Helper T cell (primary cell): Measurements from ENCODE around the genes UBE2E3 and PPP1R1C.

DNA sequence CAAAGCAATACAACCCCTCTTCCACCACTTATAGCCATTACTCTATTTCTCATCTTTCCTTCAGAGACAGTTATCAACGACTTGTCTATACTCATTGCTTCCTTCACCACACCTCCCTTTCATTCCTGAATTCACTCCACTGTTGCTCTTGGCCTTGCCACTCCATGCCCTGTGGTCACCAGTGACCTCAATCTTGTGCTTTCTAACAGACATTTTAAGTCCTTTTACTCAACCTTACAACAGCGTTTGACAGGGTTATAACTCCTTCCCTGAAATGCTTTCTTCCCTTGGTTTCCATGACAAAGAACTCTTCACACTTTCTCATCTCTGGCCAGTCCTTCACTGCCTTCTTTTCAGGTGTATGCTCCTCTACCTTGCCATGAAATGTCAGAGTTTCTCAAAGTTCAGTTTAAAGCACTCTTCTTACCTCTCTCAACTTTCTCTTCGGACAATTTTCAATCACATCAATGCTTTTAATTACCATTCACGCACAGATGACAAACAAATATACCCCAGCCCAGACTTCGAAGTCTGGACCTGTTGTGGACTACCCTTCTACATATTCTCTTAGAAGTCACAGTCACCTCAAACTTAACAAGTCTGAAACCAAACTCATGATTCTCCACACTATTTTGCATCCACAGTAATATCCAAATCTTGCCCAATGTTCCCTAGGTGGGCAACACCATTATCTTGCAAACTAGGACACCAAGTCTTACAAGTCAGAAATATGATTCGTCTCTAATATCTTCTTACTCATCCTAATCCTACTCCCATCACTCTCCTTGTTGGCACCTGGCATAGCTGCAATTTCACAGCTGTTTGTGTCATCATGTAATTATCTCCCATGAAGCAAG is 90.9 kb upstream of the CCDC141 start:
- PRO-cap, 2 experiments, result no peak in any of the 2 experiments

- PRO-cap, 2 experiments, result no peak in any of the 2 experiments
These were observed 93.5 kb upstream of the CCDC141 start for GRCh38 chr2:179143377-179143907.

- PRO-cap, 2 experiments, result no peak in any of the 2 experiments
These were observed 10.1 kb upstream of the SESTD1 start for GRCh38 chr2:179274747-179275188.

DNA sequence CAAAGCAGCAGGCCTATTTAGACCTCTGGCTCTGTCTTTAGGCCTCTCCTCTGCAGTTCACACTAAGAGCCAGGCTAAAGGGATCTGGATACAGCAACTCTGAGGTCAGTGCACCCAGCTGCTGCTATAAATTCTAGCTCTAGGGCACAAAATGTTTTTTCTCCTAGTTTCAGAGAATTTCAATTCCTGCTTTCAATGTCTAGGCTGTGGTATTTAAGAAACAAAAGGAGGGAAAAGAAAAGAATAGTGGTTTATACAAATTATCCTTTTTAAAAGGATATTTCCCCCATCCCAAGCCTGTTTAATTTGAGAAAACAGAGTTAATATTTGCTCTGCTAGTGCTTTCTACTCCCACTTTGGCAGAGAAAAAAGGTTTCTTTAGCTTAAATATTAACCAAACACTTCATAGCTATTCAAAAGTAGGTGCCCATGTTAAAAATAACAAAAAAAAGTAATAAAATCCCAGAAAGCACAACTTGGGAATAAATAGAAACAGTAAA is 293.6 kb upstream of the SESTD1 start:
- PRO-cap, 2 experiments, result no peak in any of the 2 experiments

GRCh38 chr2:180222629-180222967 is 215.5 kb upstream of the CWC22 start:
- PRO-cap, 2 experiments, result no peak in any of the 2 experiments

DNA sequence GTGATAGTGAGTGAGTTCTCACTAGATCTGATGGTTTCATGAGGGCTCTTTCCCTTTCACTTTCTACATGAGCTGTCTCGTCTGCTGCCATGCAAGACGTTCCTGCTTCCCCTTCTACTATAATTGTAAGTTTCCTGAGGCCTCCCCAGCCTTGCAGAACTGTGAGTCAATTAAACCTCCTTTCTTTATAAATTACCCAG is 42.9 kb upstream of the UBE2E3 start:
- PRO-cap, 2 experiments, result peak in 1 of 2 experiments; most common plus-strand start position 59 of the sequence (in 1)

GRCh38 chr2:180979375-180979907 is 964 bp upstream of the UBE2E3 start:
- PRO-cap, 2 experiments, result no peak in any of the 2 experiments

GRCh38 chr2:180979908-180981034 is at the start of gene UBE2E3:
TSS of gene UBE2E3 (plus strand) at chr2:180980605.
- PRO-cap, 2 experiments, result peak in 2 of 2 experiments; most common plus-strand start chr2:180980363 (in 2); most common minus-strand start chr2:180980189 (in 2)

- PRO-cap, 2 experiments, result no peak in any of the 2 experiments
These were observed 845 bp downstream of the UBE2E3 start for GRCh38 chr2:180981277-180981623.

DNA sequence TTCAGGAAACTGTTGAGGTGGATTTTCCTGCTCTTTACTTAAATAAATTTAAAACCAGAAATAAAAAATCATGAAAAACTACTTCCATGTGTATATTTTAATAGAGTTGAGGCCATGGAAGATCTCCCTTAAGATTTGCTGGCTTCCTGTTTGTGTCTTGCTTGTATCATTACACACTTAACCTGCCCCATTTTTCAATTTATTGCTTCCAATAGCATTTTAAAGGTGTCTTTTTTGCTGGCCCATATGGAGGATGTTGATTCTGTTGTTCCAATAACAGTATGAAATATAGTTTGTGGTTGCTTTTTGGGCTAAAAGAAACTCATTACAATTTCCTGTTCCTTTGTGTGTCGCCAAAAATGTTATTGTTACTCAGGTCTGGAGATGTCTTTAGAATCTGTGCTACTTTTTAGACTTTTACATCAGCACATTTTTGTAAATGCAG is 234.0 kb upstream of the ITGA4 start:
- PRO-cap, 2 experiments, result peak in 1 of 2 experiments; most common plus-strand start position 356 of the sequence (in 1); most common minus-strand start position 154 of the sequence (in 1)

DNA sequence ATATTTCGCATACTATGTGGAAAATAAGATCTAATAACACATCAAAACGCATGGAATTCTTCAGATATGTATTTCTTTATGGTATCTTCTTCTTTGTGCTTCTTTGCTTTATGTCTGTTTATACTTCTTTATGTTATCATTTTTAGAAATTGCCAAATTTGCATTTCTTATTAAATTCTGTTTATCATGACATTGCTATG is 75.8 kb upstream of the ITGA4 start:
- PRO-cap, 2 experiments, result no peak in any of the 2 experiments

DNA sequence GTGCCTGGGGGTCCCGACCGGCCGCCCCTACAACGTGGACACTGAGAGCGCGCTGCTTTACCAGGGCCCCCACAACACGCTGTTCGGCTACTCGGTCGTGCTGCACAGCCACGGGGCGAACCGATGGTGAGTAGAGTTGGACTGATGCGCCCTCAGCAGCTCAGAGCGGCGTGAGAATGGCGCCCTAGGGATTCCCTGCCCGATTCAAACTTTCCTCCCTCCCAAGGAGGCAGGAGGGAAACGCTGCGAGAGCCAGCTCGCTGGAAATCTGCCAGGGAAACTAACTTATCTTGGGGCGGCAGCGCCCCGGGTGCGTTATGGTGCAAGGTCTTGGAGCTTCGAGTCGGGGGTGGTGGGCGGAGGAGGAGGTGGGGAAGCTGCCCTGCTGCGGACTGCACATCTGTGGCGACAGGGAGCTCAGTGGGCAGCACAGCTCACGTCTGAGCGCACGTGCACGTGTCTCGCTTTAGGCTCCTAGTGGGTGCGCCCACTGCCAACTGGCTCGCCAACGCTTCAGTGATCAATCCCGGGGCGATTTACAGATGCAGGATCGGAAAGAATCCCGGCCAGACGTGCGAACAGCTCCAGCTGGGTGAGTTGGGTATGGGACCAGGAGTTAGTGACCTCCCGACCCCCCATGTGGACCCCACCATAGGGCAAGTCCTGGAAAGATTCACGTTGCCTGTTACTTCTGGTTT is 689 bp downstream of the ITGA4 start:
- PRO-cap, 2 experiments, result peak in 2 of 2 experiments; most common plus-strand start position 341 of the sequence (in 1); most common minus-strand start position 94 of the sequence (in 1)

- PRO-cap, 2 experiments, result no peak in any of the 2 experiments
These were observed 2.3 kb downstream of the ITGA4 start for GRCh38 chr2:181459544-181459819.

GRCh38 chr2:181893002-181893582 is 1.6 kb downstream of the ITPRID2 start:
- PRO-cap, 2 experiments, result peak in 1 of 2 experiments; most common minus-strand start chr2:181893193 (in 1)

DNA sequence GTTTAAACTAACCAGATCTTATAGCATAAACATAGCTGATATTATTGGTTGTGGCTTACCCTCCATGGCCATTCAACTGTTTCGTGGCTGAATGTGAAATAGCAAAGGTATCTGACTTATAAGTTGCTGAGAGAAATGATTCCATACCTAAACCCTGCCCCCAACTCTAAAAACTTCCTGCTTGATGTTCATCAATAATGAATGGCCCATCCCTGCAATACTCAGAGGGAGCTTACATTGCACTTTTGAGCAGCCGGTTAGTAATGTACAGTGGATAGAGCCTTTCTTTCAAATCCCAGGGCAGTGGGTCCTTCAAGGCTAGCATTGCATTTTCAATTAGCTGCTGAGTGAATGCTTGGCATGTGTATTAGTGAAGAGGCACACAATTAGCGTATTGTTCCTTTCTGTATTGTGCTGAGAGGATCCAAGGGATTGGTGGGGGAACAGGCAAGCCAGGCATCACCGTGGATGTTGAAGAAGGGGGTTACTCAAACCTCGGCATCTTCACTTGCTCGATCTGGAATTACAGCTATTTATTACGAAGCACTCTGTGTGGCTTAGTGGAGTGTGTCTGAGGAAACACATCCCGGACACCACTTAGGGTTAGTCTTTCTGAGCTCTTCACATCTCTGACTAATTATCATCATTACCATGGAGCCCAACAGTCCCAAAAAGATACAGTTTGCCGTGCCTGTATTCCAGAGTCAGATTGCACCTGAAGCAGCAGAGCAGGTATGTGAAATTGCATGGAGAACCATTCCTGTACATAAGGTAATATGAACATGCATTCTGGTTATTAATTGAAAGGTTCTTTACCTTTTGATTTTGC is at the start of gene PPP1R1C:
Gene PPP1R1C, plus strand, starts transcription at position 394 of the 829 bp plus-strand sequence.
- PRO-cap, 2 experiments, result no peak in any of the 2 experiments

DNA sequence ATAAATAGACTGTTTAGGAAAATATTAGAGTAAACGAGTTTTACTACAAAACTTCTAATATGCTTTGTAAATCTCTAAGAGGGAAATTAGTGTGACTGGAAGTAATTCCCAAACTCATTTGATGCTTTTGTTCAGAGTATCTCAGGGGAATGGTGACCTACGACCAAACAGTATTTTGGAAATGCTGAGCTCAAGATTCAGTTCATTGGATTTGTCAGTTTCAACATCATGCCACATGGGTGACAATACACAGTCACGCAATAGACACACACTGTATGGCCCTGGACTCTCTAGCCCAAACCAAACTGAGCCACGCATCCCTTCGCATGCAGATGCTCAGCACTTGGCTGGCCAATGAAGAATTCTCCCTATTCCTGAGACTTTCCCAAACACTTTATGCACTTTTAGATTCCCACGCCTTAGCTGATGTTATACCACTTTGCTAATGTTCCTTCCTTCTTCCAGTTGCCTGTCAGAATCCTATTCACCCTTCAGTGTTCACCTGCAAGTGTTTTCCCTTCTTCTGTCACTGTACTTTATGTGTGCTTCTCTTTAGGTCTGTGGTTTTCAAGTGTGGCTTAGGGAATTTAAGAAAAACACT is 10.0 kb downstream of the PDE1A start:
- PRO-cap, 2 experiments, result no peak in any of the 2 experiments

GRCh38 chr2:182522991-182523365 is 96.1 kb upstream of the PDE1A start:
- PRO-cap, 2 experiments, result no peak in any of the 2 experiments

DNA sequence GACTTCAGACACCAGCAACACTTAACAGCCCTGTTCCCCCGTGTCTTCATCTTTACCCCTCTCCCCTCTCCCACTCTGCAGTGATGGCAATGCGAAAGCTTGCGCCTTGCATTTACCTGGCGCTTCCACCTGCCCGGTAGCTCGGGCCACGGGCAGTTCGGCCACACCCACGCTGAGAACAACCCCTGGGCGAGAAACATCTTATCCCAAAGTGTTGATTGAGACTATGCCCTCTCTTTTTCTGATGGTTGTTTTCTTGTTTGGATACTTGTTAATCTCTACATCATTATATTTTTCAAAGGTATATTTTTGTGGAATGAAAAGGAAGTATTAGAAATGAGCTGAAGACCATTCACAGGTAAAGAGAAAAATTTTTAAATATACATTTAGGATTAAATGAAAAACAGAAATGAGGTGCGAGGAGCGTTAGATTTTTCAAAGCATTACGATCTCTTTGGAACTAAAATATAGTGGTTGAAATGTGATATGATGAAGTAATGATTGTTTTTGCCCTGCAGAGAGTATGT is 721 bp downstream of the DNAJC10 start:
- PRO-cap, 2 experiments, result no peak in any of the 2 experiments

- PRO-cap, 2 experiments, result no peak in any of the 2 experiments
These were observed 73.4 kb downstream of the FRZB start for GRCh38 chr2:182793144-182793368.

DNA sequence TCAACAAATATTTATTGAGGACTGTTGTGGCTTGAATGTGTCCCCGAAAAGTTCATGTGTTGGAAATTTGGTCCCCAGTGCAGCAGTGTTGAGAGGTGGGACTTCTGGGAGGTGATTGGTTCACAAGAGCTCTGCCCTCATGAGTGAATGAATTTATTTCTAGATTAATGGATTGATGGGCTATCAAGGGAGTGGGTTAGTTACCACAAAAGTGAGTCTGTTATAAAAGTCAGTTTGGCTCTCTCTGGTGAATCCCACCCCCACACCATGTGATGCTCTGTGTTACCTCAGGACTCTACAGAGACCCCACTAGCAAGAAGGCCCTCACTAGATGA is 46.8 kb upstream of the FRZB start:
- PRO-cap, 2 experiments, result no peak in any of the 2 experiments